Duodenum (tissue), 1 donor: ENCODE data around the genes MSTO1 and RIT1.

GRCh38 chr1:155198209-155198872 is 9.4 kb downstream of the THBS3 start:
- PRO-cap = no peak

DNA sequence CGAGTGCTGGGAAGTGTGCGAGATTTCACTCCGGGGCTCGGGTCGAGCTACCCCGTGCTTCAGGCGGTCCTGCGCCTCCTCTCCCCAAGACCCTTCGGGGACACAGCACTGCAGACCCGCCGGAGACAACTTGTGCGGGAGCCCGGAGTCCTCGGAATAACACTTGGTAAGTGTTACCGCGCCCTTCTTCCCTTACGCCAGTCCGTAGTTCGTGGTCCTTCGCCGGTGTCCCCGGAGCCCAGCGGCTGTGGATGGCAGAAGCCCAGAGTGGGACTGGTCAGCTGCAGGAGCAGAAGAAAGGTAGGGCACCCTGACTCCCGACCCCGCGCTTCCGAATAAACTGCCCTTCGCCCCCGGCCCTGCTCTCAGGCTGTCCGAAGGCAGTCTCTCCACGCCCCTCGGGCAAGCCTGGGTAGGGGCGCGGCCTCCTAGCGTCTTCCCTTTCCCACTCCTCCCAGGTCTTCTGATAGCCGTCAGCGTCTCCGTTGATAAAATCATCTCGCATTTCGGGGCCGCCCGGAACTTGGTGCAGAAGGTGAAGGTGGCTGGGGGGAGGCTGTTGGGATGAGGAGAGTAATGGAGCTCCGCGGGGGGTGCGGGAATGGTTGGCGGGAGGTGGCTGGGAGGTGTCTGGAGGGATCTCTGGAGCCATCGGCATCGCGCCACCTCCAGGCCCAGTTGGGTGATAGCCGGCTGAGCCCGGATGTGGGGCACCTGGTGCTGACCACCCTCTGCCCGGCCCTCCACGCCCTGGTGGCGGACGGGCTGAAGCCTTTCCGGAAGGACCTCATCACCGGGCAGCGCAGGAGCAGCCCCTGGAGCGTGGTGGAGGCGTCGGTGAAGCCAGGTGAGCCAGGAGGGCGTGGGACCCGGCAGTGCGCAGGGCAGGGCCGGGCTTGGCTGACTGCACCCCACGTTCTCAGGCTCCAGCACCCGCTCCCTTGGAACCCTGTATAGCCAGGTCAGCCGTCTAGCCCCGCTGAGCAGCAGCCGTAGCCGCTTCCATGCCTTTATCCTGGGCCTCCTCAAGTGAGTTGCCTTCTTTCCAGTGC is 4.3 kb downstream of the RUSC1 start:
- PRO-cap = unidirectional peak, minus-strand start at position 324 of the sequence; bidirectional peak, plus-strand start at position 855 of the sequence, minus-strand start at position 836 of the sequence

- PRO-cap = no peak
Observed at GRCh38 chr1:155341854-155342355, 21.2 kb downstream of the RUSC1 start.

GRCh38 chr1:155438151-155438998 is 117.7 kb downstream of the RUSC1 start:
- PRO-cap = no peak

GRCh38 chr1:155527494-155528077 is 35.0 kb downstream of the ASH1L start:
- PRO-cap = no peak

DNA sequence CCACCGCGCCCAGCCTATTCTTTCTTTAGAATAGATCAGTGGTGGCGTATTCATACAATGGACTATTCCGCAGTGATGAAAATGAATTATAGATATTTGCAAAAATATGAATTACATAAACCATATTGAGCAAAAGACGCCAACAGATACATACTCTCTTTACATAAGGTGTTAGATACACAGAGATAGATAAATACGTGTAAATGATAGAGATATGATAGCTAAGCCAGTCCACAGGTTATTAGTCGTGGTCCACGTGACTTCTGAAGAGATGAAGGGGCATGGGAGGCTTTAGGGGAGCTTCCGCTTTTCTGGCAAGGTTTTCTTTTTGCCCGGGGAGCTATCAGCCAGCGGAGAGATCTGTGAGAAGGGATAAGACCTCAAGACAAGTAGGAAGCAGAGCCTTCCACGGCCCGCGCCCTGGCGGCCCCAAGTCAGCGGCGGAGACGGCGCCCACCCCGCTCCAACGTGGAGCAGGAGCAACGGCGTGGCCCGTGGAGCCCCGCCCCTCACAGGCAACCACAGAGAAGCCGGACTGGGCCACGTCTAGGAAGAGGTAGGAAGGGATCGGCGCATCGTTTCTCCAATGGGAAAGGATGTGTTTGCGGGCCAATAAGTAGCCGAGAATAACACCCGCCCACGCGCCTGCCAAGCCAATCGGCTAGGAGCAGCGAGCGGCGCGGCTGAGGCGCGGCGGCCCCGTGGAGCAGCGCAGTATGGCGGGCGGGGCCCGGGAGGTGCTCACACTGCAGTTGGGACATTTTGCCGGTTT is at the start of gene MSTO1:
Gene MSTO1, plus strand, starts transcription at position 686 of the 772 bp plus-strand sequence.
- PRO-cap = unidirectional peak, minus-strand start at position 468 of the sequence; unidirectional peak, minus-strand start at position 588 of the sequence

GRCh38 chr1:155610481-155610780 is 413 bp downstream of the MSTO1 start:
- PRO-cap = no peak

- PRO-cap = no peak
Observed at GRCh38 chr1:155826788-155827728, 30.0 kb downstream of the GON4L start.

GRCh38 chr1:155853147-155854065 is 3.6 kb downstream of the GON4L start:
- PRO-cap = no peak

DNA sequence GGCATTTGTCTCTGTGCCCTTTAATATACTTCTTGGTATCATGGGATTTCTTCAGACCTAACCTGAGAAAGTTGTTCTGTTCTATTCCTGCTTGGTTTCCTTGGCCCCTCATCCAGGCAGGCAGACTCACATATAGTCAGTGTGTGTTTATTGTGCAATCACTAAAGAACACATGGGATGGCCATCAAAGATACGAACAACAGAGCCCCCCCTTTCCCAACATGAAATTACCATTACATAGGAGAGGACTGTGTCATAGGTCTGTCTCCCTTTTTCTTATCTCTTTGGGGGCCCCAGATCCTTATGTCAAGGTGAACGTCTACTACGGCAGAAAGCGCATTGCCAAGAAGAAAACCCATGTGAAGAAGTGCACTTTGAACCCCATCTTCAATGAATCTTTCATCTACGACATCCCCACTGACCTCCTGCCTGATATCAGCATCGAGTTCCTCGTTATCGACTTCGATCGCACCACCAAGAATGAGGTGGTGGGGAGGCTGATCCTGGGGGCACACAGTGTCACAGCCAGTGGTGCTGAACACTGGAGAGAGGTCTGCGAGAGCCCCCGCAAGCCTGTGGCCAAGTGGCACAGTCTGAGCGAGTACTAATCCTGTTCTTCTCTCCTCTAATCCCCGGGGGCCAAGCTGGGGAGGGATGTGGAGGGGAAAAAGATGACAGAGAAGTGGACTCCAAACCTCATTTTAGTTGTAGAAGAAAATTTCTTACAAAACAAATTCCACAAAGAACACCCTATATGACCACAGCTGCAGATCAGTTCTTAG is 21.7 kb downstream of the SYT11 start:
- PRO-cap = no peak

GRCh38 chr1:155910587-155911767 is at the start of gene RIT1:
RIT1 (minus strand) TSS chr1:155911349.
- PRO-cap = bidirectional peak, plus-strand start at chr1:155911503, minus-strand start at chr1:155911372

- PRO-cap = no peak
Observed at GRCh38 chr1:155934878-155935533, 793 bp upstream of the KHDC4 start.

DNA sequence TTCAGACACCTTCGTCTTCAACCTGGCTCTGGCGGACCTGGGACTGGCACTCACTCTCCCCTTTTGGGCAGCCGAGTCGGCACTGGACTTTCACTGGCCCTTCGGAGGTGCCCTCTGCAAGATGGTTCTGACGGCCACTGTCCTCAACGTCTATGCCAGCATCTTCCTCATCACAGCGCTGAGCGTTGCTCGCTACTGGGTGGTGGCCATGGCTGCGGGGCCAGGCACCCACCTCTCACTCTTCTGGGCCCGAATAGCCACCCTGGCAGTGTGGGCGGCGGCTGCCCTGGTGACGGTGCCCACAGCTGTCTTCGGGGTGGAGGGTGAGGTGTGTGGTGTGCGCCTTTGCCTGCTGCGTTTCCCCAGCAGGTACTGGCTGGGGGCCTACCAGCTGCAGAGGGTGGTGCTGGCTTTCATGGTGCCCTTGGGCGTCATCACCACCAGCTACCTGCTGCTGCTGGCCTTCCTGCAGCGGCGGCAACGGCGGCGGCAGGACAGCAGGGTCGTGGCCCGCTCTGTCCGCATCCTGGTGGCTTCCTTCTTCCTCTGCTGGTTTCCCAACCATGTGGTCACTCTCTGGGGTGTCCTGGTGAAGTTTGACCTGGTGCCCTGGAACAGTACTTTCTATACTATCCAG is 614 bp downstream of the RXFP4 start:
- PRO-cap = bidirectional peak, plus-strand start at position 434 of the sequence, minus-strand start at position 360 of the sequence

DNA sequence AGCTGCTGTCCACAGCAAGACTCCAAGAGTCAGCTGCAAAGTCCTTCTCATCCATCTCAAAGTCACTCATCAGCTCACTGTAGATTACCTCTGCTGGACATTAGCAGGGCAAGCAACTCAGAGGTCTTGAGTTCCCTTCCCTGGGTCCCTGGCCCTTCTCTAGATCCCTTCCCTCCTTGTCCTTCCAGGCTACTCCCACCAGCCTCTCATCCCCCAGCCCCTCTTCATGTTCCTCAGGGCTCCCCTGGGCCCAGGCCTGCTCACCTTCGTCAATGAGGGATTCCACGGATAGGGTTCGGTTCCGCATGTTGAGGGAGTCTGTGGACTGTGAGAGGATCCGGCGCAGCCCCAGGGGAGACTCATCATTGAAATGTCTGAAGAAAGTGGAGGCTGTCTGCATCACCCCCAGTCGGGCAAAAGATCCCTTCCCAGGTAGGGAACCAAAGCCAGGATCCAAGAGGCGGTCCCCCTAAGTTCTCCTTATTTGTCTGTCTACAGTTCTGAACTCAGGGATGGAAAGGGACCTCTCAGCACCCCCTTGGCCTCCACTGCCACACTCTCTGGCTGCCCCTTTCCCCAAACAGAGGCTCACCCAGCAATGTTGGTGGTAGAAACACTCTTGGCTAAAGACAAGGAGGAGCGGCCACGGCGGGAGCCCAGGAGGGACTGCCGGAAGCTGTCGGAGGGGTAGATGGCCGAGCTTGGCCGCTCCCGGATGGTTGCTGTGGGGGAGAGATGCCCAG is 13.1 kb downstream of the ARHGEF2 start:
- PRO-cap = no peak

DNA sequence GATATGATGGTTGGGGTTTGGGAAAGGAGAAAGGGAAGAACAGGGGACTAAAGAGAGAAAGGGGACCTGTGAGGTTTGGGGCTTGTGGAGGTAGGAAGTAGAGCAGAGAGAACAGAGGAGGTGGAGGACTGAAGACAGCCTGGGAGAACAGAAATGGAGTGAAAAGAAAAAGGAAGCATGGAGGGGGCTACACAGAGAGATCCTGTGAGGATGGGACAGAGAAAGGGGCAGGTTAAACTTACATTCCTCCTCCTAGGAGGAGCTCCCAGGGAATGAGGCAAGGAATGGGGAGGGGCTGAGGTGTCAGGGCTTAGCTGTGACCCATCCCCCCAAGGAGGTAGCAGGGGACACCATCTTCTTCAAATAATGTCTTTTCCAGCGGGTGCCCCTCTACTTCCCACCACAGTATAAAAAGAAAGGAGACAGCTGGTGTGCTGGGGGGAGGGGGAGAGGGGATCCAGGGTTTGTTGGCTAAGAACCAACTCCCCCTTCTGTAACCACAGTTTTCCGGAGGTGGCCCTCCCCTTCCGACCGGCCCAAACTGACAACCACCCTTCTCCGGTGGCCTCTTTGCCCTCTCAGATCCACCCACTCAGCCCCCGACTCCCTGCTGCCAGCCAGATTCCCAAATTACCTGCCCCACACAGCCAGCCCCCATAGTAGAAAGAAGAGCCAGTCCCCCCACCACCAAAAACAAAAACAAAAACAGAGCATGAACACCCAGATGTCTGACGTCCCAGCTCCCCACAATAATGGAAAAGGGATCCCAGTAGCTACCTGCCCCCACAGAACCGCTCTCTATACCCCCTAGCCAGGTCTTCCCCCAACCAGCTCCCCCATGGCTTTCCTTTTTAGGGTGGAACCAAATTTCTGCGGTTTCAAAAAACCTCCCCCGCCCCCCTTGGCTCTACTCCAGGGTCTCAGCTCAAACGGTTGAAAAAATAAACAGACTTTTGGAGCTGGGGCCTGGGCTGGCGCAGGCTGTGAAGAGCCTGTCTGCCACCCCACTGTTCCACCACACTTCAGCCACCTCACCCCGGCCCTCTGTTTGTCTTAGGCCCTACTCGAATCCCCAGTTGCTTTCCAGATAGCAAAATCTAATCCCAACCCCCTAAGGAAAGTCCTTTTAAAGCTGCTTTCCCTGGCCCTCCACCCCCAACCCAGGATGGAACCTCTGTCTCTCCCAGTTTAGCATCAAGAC is 2.1 kb downstream of the ARHGEF2 start:
- PRO-cap = unidirectional peak, plus-strand start at position 948 of the sequence

DNA sequence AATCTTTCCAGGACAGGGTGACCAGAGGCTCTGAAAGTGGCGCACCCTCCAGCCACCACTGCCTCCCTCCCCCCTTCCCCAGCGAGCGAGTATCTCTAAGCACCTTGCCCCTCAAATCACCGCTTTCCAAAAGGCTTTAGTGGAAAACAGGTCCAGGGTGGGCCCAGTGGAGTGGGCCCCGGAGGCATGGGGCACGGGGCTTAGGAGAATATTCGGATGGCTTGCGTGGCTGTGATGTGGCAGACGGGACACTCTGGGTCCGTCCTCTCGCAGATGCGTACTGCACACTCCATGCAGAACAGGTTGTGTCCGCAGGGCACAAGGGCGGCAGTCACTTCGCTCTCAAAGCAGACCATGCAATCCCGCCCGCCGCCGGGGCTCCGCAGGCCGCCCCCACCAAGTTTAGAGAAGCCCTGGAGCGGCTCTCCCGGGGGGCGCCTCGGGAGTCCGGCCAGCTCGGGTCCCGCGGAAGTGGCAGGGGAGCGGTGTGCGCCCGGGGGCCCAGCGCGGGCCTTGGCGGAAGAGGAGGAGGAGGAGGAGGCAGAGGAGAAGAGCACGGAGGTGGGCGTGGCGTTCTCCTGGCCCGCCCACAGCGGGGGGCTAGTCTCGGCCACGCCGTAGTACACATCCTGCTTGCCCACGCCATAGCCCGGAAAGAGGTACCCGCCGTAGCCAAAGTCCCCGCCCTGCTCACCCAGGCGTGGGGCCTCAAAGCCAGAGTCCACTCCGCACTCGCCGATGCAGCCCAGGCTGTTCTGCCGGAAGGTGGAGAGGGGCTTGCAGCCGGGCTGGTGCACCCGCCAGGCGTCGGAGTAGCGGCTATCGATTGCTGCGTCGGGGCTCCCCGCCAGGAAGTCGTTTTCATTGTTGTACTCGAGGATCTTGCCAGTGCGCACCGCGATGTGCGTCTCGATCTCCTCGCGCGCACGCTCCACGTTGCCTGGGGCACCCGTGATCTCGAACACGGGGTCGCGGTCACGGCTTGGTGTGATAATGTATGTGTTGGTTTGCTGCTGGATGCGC is 5.6 kb downstream of the MEX3A start:
- PRO-cap = no peak

DNA sequence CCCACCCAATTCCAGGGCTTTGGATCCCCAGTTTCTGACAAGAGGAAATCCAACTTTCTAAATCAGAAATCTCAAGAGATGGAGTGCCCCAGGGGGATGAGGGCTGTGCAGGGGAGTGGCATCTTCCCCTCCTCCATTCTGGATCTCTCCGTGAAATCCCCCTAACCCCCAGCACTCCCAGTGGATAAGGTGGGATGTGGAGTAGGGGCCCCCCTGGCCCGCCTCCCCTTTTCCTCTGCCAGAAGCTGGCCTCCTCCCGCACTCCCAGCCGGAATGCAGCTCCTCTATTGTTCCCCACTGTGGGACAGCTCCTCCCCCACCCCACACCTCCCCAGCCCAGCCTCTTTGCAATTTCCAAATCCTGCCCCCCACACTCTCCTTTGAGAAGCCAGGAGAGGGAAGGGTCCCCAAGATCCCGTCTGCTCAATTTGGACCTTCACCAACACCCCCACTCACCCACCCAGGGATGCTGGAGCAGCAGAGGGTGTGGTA is 2.0 kb downstream of the MEX3A start:
- PRO-cap = no peak

DNA sequence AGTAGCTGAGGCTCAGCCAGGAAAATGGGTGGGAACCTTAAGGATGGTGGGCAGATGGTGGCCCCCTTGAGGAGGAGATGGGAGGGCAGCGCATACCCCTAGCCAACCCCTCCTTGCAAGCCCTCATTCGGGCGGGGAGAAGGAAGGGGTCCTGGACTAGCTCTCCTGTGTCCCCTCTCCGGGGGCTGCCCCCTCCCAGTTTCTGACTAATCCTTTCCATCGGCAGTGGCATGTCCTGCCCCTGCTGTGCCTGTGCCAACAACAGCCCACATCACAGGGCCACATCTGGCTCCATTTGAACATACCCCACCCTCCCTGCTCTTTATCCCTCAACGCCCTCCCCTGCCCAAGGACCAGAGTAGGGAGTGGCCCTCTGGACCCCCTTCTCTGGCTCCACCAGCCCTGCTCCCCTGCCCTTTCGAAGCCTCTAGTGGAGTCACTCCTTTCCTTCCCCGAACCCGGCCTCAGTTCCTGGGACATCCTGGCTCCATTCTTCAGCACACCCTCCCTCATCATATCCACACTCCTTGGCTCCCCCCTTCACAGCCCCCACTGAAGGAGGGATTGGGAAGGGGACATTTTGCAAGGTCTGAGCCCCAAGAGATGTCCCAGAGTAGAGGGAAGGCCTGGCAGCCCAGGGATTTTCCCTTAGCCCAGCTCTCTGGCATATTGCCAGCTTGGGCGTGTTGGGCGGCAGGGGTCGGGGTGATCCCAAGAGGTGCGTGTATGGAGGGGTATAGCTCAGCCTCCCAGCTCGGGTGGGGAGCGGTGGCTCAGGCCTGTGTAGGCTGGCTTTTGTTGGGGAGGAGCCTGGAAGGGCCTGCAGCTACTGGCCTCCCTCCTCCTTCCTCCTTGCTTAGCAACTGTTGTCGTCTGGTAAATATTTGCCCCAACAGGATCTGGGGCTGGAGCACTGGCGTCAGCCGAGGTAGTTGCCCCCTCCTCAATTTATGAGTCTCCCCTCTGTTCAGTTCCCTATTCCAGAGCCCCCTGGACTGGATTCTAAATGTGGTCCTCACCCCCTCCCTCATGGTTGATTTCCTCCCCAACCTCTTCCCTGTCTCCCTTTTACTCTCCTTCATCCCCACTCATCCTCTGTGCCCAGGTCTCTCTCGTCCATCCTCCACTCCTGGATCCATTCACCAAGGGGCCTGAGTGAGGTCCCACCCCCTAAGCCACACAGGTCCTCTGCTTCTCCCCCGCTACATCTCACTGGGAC is 10.6 kb upstream of the LMNA start:
- PRO-cap = bidirectional peak, plus-strand start at position 895 of the sequence, minus-strand start at position 760 of the sequence

DNA sequence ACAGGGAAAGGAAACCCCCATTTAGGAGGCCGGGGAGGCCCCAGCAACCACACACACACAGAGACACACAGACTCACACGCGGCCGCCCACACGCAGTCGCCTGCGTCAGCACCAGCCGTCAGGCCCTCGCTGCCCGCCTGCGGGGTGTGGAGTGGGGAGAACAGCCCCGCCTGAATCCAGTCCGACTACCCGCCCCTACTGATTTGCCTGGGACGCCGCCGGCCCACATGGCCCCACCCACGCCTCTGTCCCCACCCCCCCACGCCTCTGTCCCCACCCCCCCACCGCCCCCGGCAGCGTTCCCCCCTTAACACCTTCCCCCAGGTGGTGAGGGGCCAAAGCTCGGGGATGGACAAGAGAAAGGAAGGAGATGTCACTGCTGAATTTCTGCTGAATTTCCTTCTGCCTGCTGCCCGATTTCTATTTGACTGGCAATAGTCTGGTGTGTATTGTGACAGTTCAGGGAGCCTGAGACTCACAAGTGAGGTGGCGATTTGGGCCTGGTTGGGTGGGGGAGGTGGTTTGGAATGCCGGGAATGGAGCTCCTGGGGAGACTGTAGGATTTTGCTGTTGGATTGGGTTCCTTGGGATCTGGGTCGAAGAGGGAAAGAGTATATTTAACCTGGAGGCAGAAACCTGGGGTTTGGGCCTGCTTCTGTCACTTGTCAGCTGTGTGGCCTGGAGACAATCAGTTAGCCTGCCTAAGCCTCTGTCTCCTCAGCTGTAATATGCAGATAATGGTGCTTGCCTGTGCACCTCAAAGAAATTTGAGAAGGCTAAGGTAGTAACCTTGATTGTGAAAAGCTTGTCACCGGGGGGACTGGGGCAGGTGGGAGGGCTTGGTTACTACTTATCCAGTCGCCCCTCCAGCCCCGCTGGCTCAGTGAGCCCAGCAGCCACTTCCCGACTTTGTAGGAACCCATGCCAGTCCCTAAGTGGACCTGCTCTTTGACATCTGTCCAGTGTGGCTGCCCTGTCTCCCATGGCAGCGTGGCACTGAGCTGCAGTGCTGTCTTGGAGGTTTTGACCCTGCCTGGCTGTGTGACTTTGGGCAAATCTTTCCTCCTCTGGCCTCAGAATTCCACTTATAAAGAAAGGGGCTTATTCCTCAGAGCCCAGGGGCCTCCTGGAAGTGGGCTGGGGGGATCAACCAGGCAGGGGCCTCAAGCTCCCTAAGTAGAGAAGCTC is 7.7 kb upstream of the LMNA start:
- PRO-cap = bidirectional peak, plus-strand start at position 164 of the sequence, minus-strand start at position 103 of the sequence

- PRO-cap = no peak
Observed at GRCh38 chr1:156133914-156134694, 19.3 kb upstream of the SEMA4A start.